ENCODE measurements around the gene CBR1.

GRCh38 chr21:35050129-35050401, 963 bp upstream of the RUNX1 start:
- PRO-cap = no peak

DNA sequence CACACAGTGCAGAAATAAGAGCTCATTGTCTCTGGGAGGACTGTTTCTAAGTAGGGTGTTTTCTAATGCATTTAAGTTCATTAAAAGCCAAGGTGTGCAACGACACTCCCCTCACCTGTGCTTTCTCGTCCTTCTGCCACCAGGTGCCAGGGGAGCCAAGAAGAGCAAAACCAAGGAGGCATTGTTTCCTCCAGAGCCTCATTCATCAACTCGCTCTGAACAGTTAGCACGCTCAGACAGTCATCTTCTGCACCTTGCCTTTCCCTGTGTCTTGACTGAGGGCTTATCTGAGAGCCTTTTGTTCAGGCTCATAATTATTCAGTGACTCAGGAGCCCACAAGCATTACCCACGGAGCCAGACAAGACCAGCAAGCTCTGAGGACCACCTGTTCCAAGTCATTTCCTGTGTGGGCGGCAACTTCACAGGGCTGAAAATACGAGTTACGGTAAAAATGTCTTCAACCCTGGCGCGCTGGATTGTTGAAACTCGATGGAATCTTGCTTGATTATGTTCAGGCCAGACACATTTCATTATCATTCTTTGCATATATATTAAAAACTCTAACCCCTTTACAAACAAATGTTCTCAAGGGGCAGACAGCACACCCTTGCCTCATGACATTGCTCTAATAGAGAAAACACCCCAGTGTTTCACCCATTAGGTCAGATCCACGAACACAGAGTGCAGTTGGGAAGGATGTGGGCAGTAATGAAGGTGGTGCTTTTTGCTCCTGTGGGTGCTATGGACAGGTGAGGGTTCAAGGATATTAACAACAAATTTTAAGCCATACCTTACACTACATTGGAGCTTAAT, 89.7 kb upstream of the RUNX1 start:
- PRO-cap = no peak

GRCh38 chr21:35232388-35233134, 183.5 kb upstream of the RUNX1 start:
- PRO-cap = no peak

GRCh38 chr21:35256443-35257068, 207.5 kb upstream of the RUNX1 start:
- PRO-cap = unidirectional peak, minus-strand start at chr21:35256650; unidirectional peak, minus-strand start at chr21:35256784

DNA sequence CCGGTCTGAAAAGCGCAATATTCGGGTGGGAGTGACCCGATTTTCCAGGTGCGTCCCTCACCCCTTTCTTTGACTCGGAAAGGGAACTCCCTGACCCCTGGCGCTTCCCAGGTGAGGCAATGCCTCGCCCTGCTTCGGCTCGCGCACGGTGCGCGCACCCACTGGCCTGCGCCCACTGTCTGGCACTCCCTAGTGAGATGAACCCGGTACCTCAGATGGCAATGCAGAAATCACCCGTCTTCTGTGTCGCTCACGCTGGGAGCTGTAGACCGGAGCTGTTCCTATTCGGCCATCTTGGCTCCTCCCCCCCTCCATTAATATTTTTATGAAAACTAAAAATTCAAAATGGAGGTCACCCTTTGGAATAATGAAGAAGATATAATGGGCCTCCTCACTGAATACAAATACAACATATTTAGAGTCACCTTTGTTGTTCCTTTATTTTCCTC, 450.4 kb upstream of the RUNX1 start:
- PRO-cap = no peak

DNA sequence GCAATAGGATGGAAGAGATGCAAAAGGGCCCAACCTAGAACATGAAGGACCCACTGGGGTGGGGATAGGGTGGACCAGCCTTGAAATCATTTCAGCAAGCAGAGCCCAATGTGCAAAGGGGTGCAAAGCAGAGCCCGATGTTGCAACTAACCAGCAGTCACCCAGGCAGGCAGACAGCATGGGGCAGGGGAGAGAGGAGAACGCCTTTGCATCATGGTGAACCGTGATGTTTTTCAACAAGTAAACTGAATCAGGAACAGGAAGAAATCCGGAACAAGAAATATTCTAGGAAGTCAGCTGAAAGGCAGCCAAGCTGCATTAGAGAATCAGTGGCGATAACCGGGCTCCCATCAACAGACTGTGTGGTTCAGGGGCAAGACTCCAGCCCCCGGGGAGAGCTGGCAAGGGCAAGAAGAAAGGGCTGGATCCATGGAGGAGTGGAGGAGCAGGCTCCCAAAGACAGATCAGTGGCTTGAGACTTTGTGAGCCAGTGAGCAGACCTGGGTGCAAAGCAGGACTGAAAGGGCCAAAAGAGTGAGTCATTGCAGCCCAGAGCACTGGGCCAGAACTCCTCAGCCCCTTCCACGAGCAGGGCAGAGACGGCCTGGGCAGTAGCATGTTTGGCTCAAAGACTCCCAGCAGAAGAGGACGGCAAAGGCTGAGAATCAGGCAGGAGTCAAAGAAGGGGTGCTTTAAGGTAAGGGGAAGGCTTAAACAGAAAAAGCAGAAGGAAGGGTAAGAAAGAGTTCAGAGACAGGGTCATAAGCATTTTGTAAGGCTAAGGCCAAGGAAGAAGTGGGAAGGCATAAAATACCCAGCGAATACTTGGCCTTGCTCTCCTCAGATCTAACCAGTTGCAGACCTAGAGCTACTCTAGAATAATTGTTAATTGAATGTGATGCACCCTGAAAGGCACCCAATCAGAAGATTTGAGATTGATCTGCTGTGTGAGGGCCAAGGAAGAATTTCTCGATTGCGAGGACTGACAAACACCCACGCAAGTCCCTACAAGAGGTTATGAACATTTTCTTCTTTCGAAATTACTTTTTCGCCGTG, 155.0 kb downstream of the SETD4 start:
- PRO-cap = no peak

GRCh38 chr21:36069617-36070624, at the start of gene CBR1:
Gene CBR1, plus strand, starts transcription at chr21:36070024.
- PRO-cap = bidirectional peak, plus-strand start at chr21:36070024, minus-strand start at chr21:36069905; unidirectional peak, minus-strand start at chr21:36070315

- PRO-cap = no peak
Measured at GRCh38 chr21:36075088-36075463, 5.3 kb downstream of the CBR1 start.

DNA sequence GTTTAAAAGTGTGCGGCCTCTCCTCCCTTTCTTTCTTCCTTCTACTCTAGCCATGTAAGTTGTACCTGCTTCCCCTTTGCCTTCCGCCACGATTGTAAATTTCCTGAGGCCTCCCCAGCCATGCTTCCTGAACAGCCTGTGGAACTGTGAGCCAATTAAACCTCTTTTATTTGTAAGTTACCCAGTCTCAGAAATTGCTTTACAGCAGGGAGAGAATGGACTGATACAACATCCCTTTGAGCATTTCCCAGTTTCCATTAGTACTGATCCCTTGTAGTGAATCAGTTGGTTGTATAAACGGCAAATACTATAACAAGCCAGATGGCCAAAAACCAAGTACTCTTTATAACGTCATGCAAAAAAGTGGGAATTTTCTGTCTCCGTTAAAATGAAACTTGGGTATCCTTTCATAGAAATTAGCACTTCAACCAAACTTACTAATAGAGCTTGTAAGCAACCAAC, 10.2 kb downstream of the CBR1 start:
- PRO-cap = no peak

GRCh38 chr21:36080426-36080849, 10.6 kb downstream of the CBR1 start:
- PRO-cap = no peak

DNA sequence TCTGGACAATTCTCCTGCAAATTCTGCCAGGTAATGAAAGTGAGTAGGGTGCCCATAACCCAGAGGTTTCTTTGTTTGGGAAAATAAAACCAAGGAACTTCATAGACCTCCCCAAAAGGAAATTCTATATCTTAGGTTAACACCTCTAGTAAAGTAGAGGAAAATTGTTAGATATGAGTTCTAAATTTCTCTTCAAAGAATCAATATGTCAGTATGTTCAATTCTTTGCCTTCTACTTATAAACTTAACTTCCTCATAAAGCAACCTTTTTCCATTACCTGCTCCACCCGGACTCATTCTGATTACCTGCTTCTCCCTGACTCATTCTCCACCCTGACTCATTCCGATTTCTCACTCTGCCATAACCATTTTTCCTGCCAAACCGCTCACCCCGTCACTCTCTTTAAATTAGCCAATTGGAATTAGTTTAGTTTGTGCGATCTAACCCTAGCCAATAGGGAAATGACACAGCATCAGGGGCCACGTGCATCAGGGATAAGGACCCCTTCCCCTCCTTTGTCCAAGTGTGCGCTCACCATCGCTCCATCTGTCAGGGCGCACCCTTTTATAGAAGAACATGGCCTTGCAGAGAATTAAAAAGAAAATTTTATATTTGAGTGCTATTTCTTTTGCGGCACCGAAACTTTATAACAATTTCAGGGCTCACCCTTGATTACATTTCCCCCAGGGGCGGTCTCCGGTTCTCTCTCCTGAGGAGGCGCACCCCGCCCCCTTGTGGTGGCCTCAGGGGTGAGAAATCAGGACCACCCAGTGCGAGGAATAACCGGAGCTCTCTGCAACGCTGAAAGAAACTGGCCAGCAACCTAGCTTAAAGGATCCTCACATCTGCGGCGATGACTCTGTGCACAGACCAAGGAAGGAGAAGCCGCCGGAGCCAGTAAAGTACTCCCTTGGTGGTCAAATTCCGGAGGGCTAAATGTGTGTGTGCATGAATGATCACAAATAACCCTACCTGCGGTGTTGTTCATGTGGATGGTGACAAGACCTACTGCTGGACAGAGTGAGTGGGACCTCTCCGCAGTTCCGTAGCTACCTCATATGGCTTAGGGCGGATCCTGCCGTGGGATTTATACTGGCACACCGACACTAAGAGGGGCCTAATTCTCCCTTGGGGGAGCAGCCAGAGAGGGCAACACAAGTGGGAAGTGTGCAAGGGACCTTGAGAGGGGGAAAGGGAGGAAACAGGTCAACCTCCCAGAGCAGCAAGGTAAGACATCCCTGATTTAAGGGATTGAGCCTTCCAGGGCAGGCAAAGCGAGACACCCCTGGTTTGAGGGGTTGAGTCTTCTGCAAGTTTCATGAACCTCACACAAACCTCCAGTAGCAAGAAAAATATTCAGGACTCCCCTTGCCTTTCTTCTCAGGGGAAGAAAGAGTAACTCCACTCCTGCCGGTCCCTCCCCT, 30.3 kb upstream of the CBR3 start:
- PRO-cap = no peak

DNA sequence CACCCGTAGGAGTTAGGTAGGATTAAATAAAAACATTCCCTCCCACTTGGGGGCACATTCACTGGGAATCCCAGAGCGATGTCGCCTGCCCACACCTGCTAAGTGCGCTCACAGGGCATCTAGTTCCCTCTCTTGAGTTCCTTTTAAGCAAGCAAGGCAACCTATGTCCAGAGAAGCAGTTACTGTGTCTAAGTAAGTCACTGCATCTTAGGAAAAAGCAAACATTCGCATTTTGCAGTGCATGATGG, 418 bp upstream of the CBR3 start:
- PRO-cap = bidirectional peak, plus-strand start outside the sequence, minus-strand start at position 207 of the sequence

DNA sequence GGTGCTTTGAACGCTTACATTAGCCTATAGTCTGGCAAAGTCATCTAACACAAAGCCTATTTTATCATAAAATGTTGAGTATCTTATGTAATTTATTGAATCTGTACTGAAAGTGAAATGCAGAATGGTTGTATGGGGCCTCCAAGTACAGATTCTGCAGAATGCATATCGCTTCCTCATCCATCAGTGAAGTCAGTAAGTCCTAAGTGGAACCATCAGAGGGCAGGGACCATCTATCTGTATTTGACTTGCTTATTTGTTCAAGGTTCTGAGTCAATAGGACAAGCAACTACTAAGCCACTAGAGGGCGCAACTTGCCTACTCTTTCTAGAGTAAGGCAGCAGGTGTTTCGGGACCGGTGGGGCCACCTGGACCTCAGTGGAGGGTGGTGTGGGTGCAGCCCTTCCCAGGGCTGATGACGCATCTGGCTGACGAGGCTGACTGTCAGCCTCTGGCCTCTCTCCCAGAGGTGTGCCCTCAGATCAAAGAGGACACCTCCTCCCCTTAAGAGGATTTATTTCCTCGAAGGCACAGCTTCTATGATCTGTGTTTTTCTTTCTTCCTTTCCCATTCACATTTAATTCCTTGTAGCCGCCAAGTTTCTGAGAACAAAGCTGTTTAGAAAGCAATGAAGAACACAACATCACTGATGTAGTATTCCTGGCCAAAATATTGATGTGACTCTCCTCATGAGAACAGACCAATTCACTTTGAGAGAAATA, 6.6 kb downstream of the CBR3 start:
- PRO-cap = no peak

DNA sequence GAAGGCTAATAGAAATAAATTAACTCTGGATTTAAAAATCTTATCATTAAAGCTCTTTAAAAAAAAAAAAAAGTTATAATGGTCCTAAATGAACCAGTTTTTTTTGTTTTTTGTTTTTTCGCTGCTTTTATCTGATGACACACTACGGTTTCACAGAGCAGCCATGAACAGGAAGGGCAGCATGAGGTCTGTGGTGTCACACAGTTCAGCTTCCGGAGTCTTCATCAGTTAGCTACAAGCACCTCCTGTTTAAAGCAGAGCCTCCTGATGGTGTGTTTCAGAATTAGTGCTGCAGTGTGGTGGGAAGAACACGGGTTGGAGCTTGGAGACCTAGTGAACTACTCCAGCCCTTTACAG, 17.2 kb downstream of the DOP1B start:
- PRO-cap = unidirectional peak, plus-strand start at position 289 of the sequence

DNA sequence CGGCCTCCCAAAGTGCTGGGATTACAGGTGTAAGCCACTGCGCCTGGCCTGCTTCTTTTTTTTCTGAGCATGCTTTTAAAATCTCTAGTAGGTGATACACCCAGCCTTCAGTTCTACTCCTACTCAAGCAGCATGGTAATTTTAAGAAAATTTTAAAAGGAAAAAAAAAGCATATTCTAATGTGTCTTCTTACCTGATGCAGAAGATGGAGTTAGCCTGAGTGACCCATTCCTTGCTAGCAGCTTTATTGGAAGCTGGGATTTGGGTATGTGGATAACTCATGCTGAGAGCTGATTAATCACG, 31.2 kb downstream of the DOP1B start:
- PRO-cap = no peak

- PRO-cap = no peak
Measured at GRCh38 chr21:36193180-36193673, 36.6 kb downstream of the DOP1B start.

DNA sequence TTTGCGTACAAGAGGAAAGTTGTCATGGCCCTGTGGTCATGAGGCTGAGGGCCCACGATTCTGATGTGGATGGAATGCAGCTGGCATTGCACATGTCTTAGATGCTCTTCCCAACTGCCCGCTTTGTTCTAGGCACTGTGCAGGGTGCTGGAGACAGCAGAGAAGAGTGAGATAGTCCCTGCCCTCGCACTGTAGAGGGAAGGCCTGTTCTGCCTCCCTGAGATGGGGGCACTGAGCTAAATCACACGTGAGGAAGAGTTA, 40.7 kb downstream of the DOP1B start:
- PRO-cap = no peak

DNA sequence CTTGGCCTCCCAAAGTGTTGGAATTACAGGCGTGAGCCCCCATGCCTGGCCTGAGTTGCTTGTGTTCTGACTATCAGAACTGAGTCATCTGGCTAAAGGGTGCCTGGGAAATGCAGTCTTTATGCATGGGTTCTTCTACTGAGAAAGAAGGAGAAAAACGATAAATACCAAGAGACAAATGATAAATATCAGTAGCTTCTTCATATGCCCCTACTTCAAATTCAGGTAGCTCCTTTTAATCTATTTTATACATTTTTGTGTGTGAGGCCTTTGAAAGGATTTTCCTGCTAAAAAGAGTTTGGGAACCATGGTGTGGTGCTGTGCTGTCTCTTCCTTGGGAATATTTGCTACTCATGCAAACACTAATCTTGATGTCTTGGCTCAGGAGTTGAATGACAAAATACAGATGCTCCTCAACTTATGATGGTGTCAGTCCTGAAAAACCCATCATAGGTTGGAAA, 14.2 kb upstream of the CHAF1B start:
- PRO-cap = no peak

GRCh38 chr21:36377298-36378303, 7.6 kb upstream of the CHAF1B start:
- PRO-cap = no peak

DNA sequence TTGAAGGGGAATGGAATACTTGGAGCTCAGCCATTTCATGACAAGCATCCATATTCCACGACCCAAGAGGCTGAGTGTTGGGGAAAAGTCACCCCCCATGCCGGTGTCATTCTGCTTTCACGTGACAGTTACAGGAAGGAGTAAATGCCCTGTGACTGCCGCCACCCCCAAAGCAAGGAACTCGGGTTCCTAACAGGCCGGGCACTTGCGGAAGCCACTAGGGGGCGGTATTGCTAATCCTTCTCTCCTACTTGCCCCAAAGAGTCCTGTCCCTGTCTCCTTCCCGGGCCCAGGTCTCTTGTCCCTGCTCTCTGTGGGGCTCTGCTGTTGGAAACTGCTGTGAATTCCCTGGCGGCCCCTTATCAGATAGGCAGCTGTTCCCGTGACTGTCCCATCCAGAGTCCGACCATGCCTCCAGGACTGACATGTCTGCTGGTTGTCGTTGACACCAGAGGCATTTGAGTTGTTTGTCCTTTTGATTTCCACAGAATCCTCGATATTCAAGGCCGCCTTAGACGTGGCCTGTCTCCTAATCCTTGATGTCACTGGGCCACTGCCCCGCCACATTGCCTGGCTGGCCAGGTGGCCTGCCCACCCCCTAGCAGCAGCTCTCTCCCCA, 37.1 kb downstream of the CHAF1B start:
- PRO-cap = no peak

Data from vermiform appendix (tissue), 1 donor.